GM06990 (cell line): ENCODE measurements around the genes CPNE8, KIF21A and YAF2.

DNA sequence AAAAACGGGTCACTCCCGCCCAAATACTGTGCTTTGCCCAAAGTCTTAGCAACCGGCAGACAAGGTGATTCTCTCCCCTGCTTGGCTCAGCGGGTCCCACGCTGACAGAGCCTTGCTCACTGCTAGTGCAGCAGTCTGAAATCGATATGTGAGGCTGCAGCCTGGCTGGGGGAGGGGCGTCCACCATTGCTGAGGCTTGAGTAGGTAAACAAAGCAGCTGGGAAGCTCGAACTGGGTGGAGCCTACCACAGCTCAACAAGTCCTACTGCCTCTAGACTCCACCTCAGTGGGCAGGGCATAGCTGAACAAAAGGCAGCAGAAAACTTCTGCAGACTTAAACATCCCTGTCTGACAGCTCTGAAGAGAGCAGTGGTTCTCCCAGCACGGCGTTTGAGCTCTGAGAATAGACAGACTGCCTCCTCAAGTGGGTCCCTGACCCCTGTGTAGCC, 81.4 kb upstream of the SYT10 start:
- RRBS, result no CpG with 5 or more reads among the region's 10 CpGs

DNA sequence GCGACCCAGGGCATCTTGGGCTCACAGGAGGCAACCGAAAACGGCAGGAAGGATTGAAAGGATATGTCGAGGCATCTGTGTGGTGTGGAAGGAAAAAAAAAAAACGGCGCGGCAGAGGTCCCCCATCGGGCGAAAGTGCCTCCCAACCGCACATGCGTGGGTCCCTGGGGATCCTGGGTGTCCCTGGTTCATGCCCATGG, 578.5 kb downstream of the ALG10 start:
- RRBS, result no CpG with 5 or more reads among the region's 11 CpGs

DNA sequence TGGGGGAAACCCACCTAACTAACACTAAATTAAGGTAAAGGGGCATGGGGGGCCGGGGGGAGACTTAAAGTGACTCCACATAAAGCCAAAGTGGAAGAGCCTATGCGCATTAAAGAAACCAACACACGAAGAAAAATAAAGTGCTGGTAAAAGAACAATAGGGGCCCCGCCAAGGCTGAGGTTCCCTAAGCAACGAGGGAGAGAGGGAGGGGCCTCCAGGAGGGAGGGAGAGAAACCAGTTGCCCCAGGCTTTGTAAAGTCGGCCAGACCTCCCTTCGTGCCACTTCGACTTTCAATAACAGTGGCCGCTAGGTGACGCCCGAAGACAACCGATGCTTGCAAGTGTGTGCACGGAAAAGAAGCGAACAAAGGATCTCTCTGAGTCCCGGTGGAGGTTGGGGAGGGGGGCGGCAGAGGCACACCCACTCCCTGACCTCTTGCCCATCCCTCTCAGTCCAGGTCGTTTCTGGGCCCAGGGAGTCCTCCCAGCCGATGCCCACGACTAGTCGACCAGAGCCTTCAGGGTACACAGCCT, 263.0 kb upstream of the ALG10B start:
- RRBS, result no CpG with 5 or more reads among the region's 20 CpGs

GRCh38 chr12:38153961-38154422, 162.6 kb upstream of the ALG10B start:
- RRBS, result 98% methylated on average over 2 of the region's 18 CpGs

DNA sequence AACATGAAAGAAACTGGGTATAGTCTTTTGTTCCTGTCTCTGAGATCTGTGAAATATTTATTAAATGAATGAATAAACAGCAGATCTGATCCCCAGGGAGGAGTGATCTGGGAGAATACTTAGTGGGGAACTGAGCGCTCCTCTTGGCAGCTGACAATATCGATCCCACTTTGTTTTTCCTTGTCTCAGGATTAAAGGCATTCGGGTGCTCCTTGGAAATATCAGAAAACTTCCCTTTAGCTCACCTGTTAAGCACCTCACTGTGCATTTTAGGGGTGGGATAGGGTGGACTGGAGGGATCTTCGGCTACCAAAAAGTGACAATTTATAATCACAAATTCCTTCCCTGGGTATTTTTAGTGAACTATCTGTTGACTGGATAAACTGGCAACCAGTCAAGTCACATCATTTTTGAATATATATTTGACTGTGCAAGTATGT, 626 bp downstream of the ALG10B start:
- RRBS, result no CpG with 5 or more reads among the region's 4 CpGs

DNA sequence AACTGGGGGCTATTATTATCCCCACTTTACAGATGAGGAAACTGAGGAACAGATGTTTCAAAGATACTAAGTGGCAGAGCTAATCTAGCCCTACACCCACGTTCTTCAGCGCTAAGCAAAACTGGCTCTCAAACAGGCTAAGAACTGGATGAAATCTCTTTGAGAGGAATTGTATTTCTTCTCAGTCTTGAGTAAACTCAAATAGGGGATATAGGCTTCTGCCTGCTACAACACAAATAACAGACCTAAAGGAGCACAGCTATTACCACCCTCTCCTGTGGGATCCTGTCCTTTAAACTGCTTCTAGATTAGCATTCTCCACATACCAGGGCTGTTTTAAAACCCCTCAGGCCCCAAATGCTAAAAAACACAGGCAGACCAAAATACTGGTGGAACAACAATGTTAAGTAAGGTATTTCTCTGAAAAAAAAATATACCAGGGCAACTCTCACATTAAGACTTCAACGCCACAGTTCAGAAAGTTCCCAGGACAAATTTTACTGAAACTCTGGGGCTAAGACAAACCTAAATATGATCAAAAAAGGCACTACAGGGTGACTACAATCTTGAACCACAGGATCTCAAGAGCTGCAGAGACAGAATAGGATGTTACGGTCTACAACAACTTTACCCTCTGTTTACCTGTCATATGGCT, 7.4 kb downstream of the CPNE8 start:
- RRBS, result no CpG with 5 or more reads among the region's 4 CpGs

DNA sequence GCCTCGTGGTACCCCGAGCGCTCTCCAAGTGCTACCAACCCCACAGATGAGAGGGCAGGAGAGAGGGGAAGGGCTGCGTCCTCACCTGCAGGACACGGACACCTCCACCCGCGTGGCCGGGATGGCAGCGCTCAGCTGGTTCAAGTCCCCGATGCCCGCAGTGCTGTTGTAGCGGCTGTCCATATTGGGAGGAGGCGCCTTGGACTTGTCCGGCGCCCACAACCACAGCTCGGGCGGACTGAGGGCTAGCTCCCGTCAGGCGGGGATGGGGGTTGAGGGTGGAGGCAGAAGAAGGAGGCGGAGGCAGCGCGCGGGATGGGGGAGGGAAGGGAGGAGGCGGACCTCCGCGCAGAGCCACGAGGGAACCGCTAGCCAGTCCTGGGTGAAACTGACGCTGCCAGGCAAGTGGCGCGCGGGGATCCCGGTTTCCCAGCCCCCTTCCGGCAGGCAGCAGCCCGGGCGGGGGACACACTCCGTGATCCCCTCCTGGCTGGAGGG, at the start of gene CPNE8:
Gene CPNE8, minus strand, starts transcription at position 240 of the 498 bp plus-strand sequence.
- RRBS, result 7% methylated on average over 5 of the region's 37 CpGs

GRCh38 chr12:39145014-39145829, 239.8 kb upstream of the CPNE8 start:
- RRBS, result 59% methylated on average over 24 of the region's 75 CpGs

- RRBS, result no CpG with 5 or more reads among the region's 1 CpG
These were observed 102.1 kb downstream of the KIF21A start for GRCh38 chr12:39340818-39341205.

DNA sequence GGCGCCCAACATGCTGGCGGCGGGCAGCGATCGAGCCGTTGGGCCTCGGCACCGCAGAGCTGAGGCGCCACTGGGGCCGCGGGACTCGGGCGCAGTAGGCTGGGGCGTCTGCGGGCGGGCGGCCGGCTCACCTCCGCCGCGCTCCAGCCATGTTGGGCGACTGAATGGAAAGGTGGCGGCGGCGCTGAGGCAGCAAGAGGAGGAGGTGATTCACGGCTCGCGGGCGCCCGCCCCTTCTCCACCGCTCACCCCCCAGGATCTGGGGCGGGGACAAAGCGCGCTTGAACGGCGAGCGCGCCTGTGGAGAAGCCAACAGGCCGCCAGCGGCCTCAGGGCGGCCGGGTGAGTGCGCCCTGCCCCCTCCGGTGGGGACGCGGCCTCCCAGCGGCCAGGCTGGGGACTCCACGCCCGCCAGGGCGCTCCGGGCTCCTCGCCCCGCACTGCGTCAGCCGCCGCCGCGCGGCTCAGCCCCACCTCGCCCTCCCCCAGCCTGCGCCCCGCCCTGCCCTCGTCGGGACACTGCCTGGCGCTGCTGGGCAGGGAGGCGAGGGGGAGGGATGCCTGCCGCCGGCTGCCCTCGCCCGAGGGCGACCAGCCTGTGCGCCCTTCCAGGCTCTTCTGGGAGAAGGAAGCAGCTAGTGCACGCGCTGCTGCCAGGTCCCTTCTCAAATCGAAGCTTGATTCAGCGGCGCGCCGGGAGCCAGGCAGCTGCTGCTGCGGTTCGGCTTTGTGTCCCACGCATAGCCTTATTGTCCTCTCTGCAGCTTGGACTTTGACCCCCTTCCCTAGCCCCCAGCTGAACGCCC, at the start of gene KIF21A:
Gene KIF21A, minus strand, starts transcription at position 162 of the 806 bp plus-strand sequence.
- RRBS, result 3% methylated on average over 14 of the region's 83 CpGs

DNA sequence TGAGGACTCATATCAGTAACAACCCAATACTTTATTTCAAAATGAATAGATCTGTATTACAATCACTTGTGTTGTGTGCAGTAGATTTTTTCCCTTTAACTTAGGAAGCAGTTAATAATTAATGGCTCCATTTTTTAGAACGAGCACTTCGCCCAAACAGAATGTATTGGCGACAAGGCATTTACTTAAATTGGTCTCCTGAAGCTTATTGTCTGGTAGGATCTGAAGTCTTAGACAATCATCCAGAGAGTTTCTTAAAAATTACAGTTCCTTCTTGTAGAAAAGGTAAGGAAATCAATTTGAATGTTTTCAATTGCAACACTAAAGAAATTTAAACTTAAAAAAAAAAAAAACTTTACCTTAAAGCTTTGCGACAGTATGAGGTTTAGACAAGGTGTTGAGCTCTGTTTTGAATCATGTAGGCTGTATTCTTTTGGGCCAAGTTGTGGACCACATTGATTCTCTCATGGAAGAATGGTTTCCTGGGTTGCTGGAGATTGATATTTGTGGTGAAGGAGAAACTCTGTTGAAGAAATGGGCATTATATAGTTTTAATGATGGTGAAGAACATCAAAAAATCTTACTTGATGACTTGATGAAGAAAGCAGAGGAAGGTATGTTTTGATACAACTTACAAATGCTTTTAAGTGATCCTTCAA, 97.2 kb downstream of the LRRK2 start:
- RRBS, result no CpG with 5 or more reads among the region's 4 CpGs

- RRBS, result no CpG with 5 or more reads among the region's 10 CpGs
These were observed 92.7 kb downstream of the PDZRN4 start for GRCh38 chr12:41280594-41281347.

DNA sequence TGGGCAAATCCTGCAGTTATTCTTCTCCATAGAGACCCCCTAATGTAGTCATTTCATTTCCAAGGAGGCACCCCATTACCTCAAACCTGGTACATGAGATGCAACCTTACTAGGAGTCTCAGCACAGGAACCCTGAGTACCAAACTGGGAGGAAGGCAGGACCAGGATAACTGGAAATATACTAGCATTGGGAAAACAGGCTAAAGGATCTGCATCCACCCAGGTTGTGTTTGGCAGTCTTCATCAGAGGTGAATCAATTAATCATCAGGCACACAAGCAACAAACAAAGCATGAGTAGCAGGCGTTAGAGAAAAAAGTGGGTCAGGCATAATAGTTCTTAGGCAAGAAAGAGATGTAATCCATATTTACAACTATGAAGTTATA, 103.7 kb downstream of the PDZRN4 start:
- RRBS, result no CpG with 5 or more reads among the region's 1 CpG

- RRBS, result 2% methylated on average over 47 of the region's 59 CpGs
These were observed at the start of gene YAF2 for GRCh38 chr12:42238164-42238633. TSS of gene YAF2 (minus strand) at chr12:42238248.

DNA sequence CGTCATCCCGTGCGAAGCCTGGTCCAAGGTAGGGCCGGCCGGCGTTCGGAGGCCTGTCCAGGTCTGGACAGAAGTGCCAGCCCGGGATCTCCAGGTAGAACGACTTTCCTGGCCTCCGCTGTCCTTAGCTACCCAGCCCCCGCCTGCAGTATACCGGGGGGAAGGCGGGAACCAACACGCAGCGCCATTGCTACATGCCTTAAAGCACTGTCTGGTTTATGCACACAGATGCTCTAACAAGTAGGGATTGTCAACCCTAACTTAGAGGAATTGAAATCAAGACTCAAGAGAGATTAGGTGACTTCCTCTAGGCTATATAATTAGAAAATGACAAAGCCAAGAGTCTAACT, 561 bp upstream of the YAF2 start:
- RRBS, result 6% methylated on average over 5 of the region's 15 CpGs

- RRBS, result no CpG with 5 or more reads among the region's 6 CpGs
These were observed 129.0 kb downstream of the TMEM117 start for GRCh38 chr12:43964735-43965438.

GRCh38 chr12:43975841-43976384, 140.0 kb downstream of the TMEM117 start:
- RRBS, result no CpG with 5 or more reads among the region's 2 CpGs

DNA sequence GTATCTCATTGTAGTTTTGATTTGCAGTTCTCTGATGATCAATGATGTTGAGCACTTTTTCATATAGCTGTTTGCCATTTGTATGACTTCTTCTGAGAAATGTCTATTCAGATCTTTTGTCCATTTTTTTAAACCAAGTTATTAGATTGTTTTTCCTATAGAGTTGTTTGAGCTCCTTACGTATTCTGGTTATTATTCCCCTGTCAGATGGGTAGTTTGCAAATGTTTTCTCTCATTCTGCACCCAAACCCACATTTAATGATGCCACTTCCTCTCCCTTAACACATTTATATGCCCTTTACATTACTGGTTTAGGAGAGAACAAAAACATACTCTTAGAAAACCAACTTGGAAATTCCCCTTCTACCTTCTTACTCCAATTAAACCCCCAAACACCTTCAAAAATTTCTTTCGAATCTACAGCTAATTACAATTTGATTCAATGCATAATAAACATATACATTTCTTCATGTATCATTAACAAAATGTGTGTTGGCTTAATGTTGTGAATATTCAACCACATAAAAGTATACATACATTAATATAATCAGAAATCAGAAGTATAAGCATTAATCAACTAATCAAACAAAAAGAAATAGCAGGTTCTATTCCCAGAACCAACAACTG, 48.0 kb downstream of the NELL2 start:
- RRBS, result no CpG with 5 or more reads among the region's 2 CpGs

GRCh38 chr12:44842436-44843131, 33.5 kb downstream of the NELL2 start:
- RRBS, result no CpG with 5 or more reads among the region's 5 CpGs